ENCODE data around the gene TMEM114.

- PRO-cap: no peak
- RAMPAGE, long total RNA: no peak
Measured at GRCh38 chr16:8113151-8113516, 477.2 kb downstream of the TMEM114 start.

DNA sequence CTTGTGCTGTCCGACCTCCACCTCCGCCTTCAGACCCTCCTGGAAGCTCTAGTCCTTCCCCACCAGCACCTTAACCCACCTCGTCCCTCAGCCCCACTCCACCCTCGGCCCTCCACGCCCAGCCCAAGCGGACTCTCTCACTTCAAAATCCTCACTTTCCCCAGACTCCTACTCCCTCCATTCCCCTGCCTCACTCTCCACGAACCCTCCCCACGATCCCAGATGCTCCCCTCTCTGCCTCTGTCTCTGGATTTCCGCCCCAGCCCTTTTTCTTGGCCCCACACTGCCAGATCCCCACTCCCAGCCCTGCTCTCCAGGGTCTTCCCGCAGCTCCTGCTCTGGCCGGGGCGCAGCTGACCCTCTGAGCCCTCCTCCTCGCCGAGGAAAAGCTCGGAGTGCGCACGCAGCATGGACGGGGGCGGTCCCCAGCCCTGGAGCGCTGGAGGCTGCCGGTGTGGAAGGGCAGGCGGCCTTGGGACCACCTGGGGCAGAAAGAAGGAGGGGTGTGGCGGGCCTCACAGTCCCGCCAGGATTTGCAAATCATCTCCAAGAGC, at the start of gene TMEM114:
Gene TMEM114, minus strand, starts transcription at position 397 of the 554 bp plus-strand sequence.
- PRO-cap: no peak
- RAMPAGE, long total RNA: no peak

- PRO-cap: no peak
- RAMPAGE, long total RNA: no peak
Measured at GRCh38 chr16:8594042-8594574, 3.8 kb upstream of the TMEM114 start.

- PRO-cap: no peak
- RAMPAGE, long total RNA: no peak
Measured at GRCh38 chr16:8641002-8641402, 19.5 kb downstream of the METTL22 start.

DNA sequence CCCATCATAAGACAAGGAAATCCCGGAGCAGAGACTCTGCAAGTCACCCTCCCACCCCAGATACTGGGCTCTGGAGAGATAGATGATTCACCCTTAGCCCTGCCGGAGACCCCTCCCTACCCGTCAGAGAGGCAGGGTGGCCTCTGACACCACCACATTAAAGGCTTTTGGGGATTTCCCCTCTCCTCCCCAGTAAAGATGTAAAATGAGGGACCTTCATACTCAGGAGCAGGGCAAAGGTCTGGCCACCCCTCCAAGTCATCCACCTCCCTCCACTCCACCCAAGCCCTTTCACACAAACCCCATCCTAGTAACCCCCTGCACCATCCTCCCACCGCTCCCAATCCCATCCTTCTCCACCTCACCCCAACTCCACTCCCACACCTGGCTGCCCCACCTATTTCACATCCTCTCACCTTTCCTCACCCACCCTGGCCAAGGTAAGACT, 779 bp downstream of the ABAT start:
- PRO-cap: no peak
- RAMPAGE, long total RNA: no peak

- PRO-cap: no peak
- RAMPAGE, long total RNA: no peak
Measured at GRCh38 chr16:8739692-8740565, 57.5 kb downstream of the TMEM186 start.

DNA sequence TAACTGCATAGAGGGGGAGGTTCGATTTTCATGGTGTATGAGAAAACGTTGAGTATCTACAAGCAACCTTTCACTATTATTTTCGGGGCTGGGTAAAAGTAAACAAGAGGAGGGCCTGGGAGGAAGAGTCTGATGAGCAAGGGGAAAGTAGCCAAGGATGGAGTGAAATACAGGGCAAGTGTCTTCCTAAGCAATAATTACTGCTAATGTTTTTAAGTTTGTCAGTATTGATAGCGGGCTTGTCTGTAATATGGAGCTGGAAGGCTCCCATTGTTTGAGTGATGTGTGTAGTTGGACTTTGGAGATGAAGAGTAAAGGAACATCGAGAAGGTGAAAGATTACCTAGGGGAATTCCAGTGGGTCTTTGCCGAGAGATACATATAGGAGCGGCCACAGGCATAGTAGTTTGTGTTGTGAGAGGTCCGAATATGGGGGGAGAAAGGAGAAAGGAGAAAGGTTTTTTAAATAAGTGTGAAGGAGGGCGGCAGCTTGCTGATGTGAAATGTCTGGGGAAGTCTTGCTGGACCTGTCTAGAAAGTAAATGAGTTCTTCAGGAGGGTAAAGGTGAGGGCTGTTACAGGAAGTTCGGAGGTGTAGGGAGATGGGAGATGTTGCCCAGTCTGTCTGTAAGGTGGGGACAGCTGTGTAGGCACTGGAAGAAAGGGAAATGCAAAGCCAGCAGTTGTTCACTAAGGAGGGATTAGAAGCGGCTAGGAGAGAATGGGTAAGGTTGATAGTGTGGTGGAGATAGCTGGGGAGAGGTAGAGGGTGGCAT, 29.2 kb downstream of the CARHSP1 start:
- PRO-cap: no peak
- RAMPAGE, long total RNA: no peak

GRCh38 chr16:8847722-8848802, 20.7 kb downstream of the CARHSP1 start:
- PRO-cap: no peak
- RAMPAGE, long total RNA: no peak

- PRO-cap: no peak
- RAMPAGE, long total RNA: no peak
Measured at GRCh38 chr16:8852521-8853914, 15.8 kb downstream of the CARHSP1 start.

DNA sequence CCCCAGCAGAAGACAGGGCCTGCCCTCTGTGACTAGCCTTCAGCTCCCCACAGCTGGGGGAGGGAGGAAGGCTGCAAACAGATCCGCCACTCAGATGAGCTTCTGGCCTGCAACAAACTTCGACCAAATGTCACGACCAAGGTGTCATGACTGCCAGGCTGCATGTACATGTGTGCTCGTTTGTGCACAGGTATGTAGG, 5.0 kb downstream of the CARHSP1 start:
- PRO-cap: no peak
- RAMPAGE, long total RNA: no peak

- PRO-cap: no peak
- RAMPAGE, long total RNA: no peak
Measured at GRCh38 chr16:8869636-8870104, 864 bp upstream of the CARHSP1 start.

GRCh38 chr16:8887958-8888639, 5.9 kb downstream of the LITAFD start:
- PRO-cap: no peak
- RAMPAGE, long total RNA: no peak

DNA sequence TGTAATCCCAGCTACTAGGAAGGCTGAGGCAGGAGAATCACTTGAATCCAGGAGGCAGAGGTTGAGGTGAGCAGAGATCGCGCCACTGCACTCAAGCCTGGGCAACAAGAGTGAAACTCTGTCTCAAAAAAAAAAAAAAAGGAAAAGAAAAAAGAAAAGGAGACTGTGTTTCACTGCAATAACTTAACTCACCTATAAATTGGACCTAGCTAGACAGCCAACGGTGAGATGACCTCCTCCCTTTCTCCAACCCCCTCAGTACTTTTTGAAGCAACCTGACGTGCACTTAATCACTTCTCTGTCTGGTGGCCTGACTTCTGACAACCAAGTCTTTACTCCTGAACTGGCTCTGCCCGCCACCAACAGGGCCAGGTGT, 21.6 kb downstream of the LITAFD start:
- PRO-cap: no peak
- RAMPAGE, long total RNA: no peak

DNA sequence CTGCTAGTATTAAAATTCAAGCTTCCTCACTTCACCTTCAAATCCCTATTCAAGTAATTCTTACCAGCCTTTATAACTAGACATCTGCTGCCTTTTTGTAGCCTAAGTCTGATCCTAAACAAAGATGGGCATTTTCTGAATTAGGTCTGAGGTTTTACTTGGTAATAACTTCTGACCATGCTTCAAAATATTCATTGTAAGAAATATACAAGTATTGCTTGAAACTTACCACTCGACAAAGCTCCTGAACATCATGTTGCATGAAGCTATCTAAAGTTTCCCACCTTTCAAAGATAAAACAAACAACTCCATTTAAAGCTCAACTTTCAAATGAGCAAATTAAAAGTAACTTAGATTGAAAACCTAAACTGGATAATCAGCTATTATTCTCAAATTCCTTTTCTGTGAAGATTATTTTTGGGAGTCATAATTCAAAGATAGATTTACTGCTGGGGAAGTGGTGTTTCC, 34.2 kb downstream of the LITAFD start:
- PRO-cap: no peak
- RAMPAGE, long total RNA: no peak

GRCh38 chr16:8930063-8930621, 33.6 kb downstream of the USP7 start:
- PRO-cap: no peak
- RAMPAGE, long total RNA: no peak

DNA sequence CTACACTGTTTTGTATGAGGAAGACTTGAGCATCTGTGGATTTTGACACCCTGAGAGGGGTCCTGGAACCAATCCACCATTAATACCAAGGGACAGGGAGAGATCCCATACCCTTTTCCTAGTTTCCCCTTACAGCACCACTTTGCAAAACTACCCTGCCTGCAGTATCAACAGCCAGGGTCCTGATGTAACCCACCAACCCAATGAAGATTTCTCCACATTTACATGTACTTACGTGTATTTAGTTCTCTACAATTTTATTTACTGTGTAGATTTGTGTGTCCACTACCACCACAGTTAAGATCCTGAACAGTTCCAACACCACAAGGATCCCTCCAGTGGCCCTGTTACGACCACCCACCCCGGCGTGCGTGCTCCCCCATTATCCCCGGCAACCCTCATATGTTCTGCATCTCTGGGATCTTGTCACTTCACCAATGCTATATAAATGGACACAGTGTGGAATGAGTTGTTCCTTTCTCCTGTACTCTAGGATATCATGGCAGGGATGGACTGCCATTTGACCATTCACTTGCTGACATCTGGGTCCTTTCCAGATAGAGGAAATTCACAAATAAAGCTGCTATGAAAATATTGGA, 24.7 kb downstream of the USP7 start:
- PRO-cap: no peak
- RAMPAGE, long total RNA: no peak

GRCh38 chr16:8951892-8952267, 11.8 kb downstream of the USP7 start:
- PRO-cap: no peak
- RAMPAGE, long total RNA: no peak

DNA sequence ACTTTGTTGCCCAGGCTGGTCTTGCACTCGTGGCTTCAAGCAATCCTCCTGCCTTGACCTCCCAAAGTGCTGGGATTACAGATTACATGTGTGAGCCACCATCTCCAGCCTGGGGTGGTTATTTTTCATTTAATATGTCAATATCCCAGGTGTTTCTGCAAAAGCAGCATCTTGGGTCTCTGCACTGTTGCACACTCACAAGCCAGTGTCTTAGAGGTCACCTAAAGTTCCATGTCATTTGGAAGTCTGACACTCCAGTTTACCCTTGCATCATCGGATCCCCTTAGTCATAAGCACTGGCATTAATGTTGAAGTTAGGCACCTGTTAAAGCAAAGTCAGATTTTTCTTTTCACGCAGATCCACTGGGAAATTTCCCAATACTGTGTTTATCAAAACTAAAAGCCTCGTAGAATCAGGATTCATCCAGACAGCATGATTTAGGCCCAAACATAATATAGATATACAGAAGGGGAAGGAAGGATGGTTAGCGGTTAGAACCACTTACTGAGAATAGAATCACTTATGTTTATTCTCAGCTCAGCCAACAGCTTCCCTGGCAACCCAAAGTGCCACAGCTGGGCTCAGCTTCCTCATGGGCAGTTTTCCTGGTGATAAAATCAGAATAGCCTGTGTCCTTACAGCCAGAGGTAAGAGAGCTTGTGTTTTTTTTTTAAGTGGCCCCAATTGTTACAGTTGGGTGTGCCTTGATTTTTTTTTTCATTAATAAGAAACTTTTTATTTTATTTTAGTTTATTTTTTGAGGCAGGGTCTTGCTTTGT, 30.1 kb upstream of the HAPSTR1 start:
- PRO-cap: no peak
- RAMPAGE, long total RNA: no peak

DNA sequence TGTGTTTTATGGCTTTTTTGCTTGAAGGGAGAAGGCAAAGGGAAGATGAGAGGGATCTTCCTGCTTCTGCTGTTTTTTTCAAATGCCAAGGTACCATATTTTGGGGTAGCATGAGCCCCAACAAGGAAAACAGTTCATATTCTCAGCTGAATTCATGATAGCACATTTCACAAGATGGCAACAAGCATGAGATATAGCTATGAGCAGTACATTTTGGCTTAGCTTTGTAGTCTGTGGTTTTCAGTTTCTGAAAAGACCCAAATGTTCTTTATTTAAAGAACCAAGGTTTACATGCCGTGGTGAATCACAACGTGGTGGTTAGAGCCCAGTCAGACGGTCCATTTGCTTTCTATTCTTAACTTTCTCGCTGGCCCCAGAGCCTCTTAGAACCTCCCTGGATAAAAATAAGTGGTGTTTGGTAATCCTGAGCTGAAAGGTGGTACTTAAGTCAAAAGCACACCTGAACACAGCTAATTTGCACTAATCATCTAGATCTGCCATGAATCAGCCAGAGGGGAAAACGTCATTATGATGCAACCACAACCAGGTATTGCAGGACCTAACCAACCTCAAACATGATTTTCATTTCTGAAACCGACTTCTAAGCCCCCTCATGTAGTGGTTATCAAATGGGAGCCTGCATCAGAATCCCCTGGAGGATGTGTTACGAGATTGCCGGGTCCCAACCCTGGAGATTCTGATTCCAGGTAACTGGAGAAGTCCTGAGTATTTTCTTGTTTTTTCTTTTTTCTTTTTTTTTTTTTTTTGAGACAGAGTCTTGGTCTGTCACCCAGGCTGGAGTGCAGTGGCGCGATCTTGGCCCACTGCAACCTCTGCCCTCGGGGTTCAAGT, 18.5 kb upstream of the HAPSTR1 start:
- PRO-cap: no peak
- RAMPAGE, long total RNA: no peak

GRCh38 chr16:9111695-9113162, 20.8 kb downstream of the HAPSTR1 start:
- PRO-cap: no peak
- RAMPAGE, long total RNA: no peak